Epithelial cell of alveolus of lung (primary cell): Measurements from ENCODE around the genes LRRC73 and YIPF3.

DNA sequence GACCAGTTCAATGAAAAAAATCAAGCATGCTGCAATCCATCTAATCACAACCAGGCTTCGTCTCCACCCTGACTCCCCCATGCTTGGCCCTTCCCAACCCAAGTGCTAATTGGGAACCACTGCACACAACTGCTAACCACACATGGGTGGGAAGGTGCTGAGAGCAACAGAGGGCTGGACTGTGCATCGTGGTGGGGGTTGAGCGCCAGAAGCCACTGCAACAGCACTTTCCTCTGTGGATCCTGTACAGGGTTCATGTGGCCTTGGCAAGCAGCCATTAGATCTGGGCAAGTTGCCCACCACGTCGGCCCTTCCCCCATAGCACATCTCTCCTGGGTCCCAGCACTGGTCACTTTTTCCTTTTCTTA is 34.2 kb upstream of the MRPS10 start:
- RAMPAGE, long total RNA = no peak
- RRBS = no CpG with 5 or more reads among the region's 5 CpGs

- RAMPAGE, long total RNA = no peak
- RRBS = no CpG with 5 or more reads among the region's 8 CpGs
These were observed 52.0 kb upstream of the MRPS10 start for GRCh38 chr6:42269564-42270084.

DNA sequence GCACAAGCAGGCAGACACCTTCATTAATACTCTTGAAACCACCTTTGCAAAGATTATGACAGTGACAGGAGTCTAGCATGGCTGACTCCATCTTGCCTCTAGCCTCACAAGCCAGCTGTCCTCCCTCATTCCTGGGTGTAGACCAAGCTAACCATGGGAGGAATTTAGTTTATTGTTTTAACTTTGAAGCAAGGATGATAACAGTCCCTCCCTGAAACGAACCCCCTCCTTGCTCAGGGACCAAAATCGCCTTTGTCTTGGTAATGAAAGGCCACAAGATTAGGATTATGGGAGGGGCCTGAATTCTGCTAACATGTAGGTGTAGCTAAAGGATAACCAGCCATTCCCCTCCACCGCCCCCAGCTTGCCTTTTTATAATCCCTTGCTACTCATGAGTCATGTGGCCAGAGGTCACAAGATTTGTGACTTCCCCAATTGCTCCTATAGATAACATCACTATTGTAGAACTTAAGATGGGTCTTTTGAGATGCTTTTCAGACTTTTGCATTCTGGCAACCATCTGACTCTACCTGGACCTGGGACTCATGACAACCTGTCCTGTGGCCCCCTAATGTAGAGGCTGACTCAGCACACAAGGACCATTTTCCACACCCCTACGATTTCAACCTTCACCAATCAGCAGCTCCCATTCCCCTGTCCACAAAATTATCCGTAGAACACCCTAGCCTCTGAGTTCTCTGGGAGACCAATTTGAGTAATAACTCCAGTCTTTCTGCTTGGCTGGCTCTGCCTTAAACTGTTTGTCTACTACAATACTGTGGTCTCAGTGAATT is 99.0 kb upstream of the MRPS10 start:
- RAMPAGE, long total RNA = no peak
- RRBS = no CpG with 5 or more reads among the region's 5 CpGs

DNA sequence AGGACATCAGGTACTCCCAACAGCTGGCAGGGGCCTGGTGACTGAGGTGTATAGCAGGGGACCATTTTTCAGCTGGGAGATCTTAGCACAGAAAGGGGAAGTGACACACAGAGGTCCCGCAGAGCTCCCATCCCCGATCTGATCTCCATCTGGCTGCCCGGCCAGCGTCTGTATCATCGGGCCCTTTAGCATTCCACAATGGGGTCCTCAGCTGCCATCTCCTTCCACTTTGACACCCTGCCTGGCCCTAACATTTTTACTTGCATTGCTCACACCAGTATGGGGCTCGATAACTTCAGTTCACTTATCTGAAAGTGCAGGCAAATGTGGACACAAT is 84.0 kb downstream of the TRERF1 start:
- RAMPAGE, long total RNA = no peak
- RRBS = no CpG with 5 or more reads among the region's 6 CpGs

GRCh38 chr6:42555813-42556025 is 8.1 kb upstream of the UBR2 start:
- RAMPAGE, long total RNA = no peak

GRCh38 chr6:42556081-42556495 is 7.7 kb upstream of the UBR2 start:
- RAMPAGE, long total RNA = no peak
- RRBS = no CpG with 5 or more reads among the region's 1 CpG

- RAMPAGE, long total RNA = no peak
- RRBS = no CpG with 5 or more reads among the region's 5 CpGs
These were observed 77.2 kb downstream of the PRPH2 start for GRCh38 chr6:42644955-42645844.

DNA sequence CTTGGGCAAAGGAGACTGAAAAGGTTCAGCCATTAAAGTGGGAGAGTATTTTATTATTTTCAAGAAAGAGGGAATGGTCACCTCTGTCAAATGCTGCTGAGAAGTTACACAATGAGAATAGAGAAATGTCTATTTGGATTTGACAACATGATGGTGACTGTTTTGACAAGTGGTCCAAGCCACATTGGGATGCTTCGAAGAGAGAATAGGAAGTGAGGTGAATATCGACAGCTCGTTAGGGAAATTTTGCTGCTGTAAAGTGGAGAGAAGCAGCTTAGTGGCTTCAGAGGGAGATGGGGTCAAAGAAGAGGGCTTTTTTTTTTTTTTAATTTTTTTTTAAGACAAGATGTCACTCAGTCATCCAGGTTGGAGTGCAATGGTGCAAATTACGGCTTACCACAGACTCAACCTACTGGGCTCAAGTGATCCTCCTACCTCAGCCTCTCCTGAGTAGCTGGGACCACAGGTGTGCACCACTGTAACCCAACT is 5.8 kb downstream of the BICRAL start:
- RAMPAGE, long total RNA = no peak
- RRBS = no CpG with 5 or more reads among the region's 4 CpGs

GRCh38 chr6:42795839-42796398 is 14.1 kb downstream of the BICRAL start:
- RAMPAGE, long total RNA = no peak
- RRBS = no CpG with 5 or more reads among the region's 2 CpGs

GRCh38 chr6:42879744-42880427 is 470 bp downstream of the RPL7L1 start:
- RAMPAGE, long total RNA = start-site peak on the plus strand at chr6:42879916-42879937, 340 and 1,040 reads in 2 replicates
- RRBS = no CpG with 5 or more reads among the region's 28 CpGs

DNA sequence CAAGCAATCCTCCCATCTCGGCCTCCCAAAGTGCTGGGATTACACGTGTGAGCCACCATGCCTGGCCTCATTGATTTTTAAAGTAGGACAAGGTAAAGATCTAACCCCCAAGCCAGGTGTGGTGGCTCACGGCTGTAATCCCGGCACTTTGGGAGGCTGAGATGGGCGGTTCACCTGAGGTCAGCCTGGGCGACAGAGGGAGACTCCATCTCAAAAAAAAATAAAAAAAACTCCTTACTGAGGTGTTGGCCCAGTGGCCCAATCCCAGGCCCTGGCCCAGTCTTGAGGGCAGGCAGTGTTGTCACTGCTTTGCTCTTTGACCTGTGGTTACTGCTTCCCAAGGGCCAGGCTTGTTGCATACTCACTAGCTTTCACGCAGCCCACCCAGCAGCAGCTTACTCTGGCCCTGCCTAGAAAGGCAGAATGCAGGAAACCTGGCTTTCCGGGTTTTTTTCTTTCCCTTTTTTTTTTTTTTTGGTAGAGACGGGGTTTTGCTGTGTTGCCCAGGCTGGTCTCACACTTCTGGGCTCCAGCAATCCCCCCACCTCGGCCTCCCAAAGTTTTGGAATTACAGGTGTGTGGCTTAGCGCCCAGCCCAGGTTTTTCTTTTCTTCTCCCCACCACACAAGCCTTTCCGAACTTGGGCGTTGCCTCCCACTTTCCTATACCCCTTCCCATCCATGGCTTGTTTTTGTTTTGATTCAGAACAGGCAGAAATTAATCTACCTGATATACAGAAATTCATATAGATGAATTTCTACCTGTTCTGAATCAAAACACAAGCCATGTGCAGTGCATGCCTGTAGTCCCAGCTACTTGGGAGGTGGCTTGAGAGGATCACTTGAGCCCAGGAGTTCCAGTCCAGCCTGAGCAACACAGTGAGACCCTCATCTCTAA is 13.3 kb downstream of the CNPY3 start:
- RAMPAGE, long total RNA = no peak
- RRBS = no CpG with 5 or more reads among the region's 13 CpGs

- RAMPAGE, long total RNA = no peak
- RRBS = no CpG with 5 or more reads among the region's 11 CpGs
These were observed 8.7 kb downstream of the GNMT start for GRCh38 chr6:42968908-42969937.

GRCh38 chr6:43014983-43015385 is 935 bp downstream of the KLHDC3 start:
- RAMPAGE, long total RNA = no peak
- RRBS = no CpG with 5 or more reads among the region's 2 CpGs

DNA sequence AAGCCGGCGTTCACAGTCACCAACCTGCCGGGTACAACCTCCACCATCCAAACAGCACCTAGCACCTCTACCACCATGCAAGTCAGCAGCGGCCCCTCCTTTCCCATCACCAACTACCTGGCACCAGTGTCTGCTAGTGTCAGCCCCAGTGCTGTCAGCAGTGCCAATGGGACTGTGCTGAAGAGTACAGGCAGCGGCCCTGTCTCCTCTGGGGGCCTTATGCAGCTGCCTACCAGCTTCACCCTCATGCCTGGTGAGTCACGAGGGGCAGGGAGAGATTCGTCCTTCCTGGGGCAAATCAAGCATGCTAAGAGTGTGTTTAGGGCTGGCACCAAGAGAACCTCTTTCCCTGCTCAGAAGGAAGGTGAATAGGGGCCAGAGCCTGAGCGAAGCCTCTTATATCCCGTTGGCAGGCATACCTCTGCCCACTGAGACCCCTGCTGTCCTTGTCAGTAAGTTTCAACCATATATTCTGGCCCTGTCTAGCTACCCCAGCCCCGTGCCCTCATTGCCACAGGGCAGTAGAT is 4.7 kb downstream of the SRF start:
- RAMPAGE, long total RNA = no peak
- RRBS = no CpG with 5 or more reads among the region's 10 CpGs

- RAMPAGE, long total RNA = no peak
- RRBS = no CpG with 5 or more reads among the region's 3 CpGs
These were observed 5.2 kb downstream of the CUL9 start for GRCh38 chr6:43187243-43187619.

DNA sequence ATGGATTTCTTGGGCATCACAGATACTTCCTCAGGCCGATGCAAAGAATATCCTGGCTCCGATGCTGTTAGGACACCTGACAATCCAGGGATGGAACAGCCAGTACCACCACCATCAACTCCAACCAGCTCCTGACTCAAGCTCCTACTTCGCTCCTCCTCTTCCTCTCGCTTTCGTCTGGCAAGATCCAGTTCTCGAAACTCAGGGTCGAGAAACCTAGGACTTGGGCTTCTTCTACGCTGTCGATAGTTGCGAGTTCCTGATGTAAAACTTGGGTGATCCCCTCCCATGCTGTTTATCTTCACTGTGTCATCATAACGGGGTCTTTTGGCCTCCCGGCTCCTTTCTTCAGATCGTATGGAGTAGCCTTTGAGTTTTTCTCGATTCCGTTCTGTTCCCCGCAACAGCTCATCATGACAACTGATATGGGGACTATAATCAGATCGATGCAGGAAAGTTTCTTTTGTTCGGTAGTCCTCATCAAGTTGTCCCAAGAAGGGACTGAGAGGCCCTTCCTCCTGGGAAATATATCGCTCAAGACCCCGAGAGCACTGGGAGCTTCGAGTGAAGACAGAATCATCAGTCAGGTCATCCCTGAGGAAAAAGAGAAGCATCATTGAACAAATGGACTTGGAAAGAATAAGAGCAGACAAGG is 12.1 kb downstream of the ZNF318 start:
- RAMPAGE, long total RNA = no peak
- RRBS = no CpG with 5 or more reads among the region's 21 CpGs

- RAMPAGE, long total RNA = no peak
- RRBS = no CpG with 5 or more reads among the region's 12 CpGs
These were observed 4.6 kb downstream of the ABCC10 start for GRCh38 chr6:43431737-43432510.

- RAMPAGE, long total RNA = no peak
- RRBS = 2% methylated on average over 53 of the region's 103 CpGs
These were observed at the start of gene LRRC73 for GRCh38 chr6:43509779-43510591. Gene LRRC73 (minus strand): TSS chr6:43510346.

- RAMPAGE, long total RNA = start-site peak on the minus strand at chr6:43516859-43516927, 478 and 337 reads in 2 replicates; start-site peak on the plus strand at chr6:43517083-43517109, 180 and 639 reads in 2 replicates
- RRBS = 1% methylated on average over 13 of the region's 59 CpGs
These were observed at the start of gene YIPF3 for GRCh38 chr6:43516256-43517252. Gene YIPF3 (minus strand): TSS chr6:43516926.

DNA sequence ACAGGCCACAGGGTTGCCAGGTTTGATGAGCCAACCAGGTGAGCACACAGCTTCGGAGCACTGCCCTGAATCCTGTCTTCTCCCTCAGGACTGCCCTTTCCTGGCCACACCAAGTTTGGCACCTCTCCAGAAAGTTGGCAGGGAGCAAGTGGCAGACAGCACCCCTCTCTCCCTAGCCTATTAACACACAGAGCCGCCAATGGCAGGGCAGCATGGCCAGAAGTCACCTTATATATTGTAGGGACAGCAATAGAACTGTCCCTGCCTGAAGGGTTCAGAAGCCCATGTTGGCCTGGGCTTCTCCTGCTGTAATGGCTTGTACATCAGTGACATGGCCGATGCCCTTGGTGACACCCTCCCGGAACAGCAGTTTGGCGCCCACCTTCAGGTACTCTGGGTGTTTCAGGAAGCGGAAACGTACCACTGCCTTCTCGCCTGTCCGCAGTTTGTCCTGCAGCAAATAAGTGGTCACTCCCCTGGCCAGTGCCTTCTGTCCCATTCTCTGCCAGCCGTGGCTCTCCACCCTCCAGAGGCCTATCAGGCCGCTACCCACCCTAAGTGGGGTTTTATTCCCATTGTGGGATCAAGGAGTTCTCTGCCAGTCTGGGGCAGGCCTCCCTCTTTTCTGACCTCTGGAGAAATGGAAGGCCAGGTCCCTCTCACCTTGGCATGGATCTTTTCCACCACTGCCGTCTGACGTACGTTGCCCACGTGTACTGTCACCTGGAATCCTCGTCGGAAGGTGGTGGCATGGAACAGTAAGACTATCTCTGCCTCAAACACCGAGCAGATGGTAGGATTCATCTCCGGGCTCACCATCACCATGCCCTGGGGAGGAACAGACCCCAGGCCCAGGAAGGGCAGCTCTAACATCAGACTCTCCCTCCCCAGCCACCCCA is 7.5 kb downstream of the GTPBP2 start:
- RAMPAGE, long total RNA = no peak
- RRBS = no CpG with 5 or more reads among the region's 19 CpGs